Pericardium (tissue), 1 donor: ENCODE results near the genes GPRASP2, BEX3, TCEAL4, SLC25A53, NRK and FRMPD3.

DNA sequence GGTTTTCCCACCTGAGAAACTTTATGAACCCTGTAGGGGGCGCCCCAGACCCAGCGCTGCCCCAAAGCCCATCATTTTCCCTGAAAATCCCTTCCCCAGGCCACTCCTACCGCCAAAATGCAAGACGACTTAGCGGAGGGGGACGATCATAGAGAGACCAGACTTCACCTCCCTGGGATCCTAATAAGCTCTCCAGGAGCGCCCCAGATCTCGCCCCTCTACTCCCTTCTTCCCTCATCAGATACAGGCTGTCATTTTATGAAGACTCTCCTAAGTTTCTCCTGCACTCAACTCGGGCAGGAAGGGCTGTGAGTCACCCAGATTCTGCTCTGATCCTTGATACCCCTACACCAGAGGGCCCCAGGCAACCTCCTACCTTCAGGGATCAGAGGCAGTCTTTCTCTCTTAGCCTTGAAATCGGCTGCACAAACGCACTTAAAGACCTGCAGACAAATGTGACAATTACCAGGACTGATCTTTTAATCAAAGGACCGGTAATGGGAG is 1.4 kb downstream of the BEX5 start:
- RRBS = no CpG with 5 or more reads among the region's 12 CpGs

DNA sequence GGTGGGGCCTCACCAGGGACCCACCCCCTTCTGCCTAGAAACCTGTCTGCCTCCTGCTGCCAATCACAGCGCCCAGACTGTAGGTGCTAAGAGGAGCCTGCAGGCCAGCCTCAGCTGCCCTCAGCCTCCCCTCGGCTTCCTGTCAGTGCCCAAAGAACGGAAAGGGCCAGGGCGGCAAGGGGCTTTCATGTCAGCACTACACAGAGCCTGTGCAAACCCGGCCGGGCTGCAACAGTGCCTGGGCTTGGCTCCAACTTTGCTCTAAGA is 92.5 kb downstream of the NXF2 start:
- RRBS = no CpG with 5 or more reads among the region's 6 CpGs

DNA sequence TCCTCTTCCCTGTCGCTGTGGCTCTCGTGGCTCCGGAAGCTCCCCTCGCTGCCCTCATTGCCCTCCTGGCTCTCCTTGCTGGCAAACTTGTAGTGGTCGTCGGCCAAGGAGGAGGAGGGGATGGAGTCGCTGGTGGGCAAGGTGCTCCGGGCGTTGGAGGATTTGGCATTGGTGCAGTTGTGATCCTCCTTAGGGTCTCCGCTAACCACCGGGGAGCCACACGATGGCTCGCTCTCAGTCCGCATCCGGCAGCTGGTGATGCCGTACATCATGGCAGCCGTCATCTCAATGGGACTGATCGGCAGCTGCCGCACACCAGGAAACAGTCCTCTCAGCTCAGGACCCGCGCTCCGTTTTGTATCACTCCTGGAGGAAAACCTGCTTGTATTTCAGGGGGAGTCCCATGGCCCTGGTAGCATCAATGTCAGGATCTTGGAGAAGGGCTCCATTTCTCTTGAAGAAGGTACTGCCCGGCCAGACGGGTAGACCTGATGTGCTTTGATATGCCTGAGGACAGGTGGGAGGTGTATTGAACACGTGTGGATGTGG is 30.6 kb upstream of the TMSB15A start:
- RRBS = 73% methylated on average over 2 of the region's 25 CpGs

GRCh38 chrX:102711694-102712598 is at the start of gene GPRASP2:
TSS of gene GPRASP2 (plus strand) at chrX:102712448.
- RRBS = 31% methylated on average over 2 of the region's 53 CpGs

GRCh38 chrX:103253573-103254906 is 915 bp downstream of the TCEAL8 start:
- RRBS = no CpG with 5 or more reads among the region's 32 CpGs

DNA sequence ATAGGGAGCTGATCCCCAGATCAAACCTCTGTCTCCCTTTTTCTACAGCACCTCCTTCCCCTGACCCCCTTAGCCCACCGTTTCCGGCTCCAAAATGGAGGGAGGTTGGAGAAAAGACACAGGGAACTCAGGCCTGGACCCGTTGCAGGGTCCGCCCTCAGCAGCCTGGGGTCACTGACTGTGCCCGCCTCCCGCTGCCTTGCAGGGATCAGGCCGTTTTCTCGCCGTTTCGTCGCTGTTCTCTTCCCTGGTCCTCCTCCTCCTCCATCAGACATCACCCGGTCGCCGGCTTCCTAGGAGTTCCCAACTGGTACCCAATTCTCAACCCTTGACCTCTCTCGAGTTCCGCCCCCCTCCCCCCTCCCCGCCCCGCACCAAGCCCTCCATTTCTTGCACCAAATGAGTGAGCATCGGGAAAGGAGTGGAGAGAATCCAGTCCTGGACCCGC is 585 bp downstream of the TCEAL5 start:
- RRBS = no CpG with 5 or more reads among the region's 20 CpGs

DNA sequence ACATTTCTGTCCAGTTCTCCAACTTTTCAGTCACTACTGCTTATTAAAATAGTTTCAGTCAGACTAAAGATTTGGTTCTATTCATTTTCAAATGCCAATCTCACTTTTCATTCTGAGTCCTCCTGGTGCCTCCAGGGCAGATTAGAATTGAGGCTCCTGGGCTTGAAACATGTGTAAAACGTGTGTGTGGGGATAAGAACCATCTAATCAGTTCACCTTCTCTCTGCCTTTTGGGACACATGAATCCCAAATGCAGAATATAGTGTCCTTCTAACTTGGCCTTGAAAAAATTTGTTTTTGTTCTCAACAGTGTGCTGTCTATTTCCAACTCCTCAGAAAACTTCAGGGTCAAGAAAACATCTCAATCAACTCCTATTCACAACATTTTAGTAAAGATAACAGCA is 3.3 kb upstream of the BEX3 start:
- RRBS = no CpG with 5 or more reads among the region's 1 CpG

DNA sequence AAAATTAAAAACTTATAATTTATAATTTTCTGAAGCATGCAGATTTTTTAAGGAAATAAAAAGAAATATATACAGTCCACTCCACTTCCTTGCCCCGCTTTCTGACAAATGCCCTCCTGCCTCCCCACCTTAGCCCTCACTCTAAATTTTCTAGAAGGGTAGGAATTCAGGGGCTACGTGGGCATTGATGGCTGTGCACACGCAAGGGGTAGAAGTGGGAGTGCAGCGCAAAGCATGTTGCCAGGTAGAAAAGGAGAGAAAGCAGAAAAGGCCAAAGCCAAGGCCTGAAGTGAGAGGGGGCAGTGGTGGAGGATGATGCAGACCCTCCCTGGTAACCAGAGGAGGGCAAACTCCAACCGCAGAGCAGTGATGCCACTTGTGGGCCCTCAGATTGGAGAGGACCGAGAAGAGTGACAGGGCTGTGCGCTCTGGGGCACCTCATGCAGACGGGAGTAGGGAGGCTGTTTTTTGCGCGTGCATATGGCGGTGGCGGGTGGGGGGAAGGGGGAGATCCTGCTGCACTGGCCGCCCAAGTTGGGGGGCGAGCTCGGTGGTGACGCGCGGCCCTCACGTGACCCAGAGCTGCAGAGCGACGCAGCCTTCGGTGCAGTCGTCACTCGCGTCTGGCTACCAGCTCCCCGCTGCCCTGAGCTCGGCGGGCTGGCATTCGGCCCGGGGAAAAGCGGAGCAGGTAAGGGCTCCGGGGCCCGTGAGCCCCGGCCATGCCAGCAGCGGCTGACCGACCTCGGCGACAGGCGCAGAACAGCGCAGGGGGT is at the start of gene BEX3:
TSS of gene BEX3 (plus strand) at position 616 of the 776 bp plus-strand sequence.
- RRBS = no CpG with 5 or more reads among the region's 40 CpGs

DNA sequence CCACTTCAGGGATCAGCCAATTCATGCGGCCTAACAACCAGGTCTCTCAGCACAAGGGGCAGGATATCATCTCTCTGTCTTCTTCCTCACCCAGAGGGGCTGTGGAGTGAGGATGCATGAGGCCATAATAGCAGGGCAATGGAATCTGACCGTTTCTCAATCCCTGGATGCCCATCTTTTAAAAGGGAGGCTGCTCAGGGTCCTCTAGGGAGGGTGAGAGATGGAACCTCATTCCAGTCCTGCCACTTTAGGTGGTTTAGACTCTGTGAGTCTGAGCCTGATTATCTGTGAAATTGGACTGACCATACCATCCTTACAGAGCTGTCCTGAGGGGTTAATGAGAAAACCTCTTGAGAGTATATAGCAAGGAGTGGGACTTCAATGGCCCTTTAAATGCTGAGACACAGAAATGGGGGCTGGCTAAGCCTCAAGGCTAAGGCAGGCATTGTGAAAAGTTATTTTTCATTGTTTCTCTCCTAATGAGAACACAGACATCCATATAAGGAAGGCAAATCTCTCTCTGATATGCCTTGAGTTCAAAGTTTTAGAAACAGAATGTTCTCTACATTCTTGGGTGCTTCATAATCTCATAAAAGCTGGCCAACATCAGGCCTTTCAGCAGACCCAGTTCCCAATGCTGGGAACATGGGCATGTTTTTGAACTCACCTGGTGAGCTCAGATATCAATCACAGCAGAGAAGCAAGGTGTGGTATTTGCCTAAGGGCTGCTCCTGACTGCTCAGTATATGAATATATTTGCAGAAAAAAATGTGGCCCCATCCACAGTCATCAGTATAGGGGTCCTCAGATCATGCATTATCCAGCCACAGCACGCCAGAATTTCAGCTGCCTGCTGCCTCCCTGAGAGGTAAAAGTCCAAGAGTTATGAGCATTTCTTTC is 19.3 kb upstream of the RAB40A start:
- RRBS = no CpG with 5 or more reads among the region's 3 CpGs

DNA sequence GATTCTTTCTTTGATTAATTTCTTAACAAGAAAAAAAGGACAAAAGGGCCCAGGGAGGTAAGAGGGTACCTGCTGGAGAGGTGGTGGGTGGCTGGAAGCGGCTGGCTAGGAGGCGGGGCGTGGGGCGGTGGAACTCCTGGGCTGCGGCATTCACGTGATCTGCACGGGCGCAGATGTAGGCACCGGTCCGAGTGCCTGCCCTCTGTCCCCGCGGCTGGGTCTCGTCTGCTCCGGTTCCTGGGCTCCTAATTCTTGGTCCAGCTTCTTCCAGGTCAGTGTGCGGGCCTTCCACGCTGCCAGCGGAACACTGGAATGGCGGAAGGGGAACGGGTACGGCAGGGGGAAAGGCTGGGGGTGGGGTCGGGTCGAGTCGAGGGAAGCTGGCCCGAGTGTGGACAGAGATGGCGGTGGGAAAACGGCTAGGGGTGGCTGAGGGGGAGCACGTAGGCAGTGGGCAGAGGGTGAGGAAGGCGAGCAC is at the start of gene TCEAL4:
TSS of gene TCEAL4 (plus strand) at position 162 of the 478 bp plus-strand sequence.
- RRBS = 25% methylated on average over 6 of the region's 28 CpGs

GRCh38 chrX:103685404-103686297 is 848 bp downstream of the MORF4L2 start:
- RRBS = no CpG with 5 or more reads among the region's 17 CpGs

DNA sequence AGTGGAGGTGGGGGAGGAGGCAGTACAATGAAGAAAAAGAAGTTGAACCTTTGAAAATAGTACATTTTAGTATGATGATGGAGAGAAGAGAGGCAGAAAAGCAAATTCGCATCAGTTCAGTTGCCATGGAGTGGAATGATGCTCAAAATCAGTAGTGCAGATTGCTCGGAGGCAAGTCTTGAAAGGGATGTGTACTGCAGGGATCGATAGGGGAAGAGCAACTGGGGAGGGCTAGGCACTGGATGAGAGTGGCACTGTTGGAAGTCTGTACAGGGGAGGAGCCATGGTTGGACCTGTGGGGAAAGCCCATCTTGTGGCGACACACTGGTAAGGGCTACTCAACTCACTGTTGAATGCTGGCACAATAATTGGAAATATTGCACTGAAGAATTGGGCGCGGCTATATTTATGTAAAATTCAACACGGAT is 1.3 kb downstream of the RAB9B start:
- RRBS = no CpG with 5 or more reads among the region's 7 CpGs

GRCh38 chrX:104156443-104157239 is at the start of gene SLC25A53:
TSS of gene SLC25A53 (minus strand) at chrX:104157009.
- RRBS = no CpG with 5 or more reads among the region's 45 CpGs

- RRBS = no CpG with 5 or more reads among the region's 37 CpGs
These were observed 25.5 kb upstream of the NRK start for GRCh38 chrX:105796546-105797606.

GRCh38 chrX:105822035-105822920 is at the start of gene NRK:
TSS of gene NRK (plus strand) at chrX:105822539.
- RRBS = 18% methylated on average over 14 of the region's 61 CpGs

- RRBS = no CpG with 5 or more reads among the region's 3 CpGs
These were observed 32.9 kb upstream of the RNF128 start for GRCh38 chrX:106693398-106694151.

GRCh38 chrX:107364198-107364748 is 85.2 kb upstream of the FRMPD3 start:
- RRBS = no CpG with 5 or more reads among the region's 30 CpGs

DNA sequence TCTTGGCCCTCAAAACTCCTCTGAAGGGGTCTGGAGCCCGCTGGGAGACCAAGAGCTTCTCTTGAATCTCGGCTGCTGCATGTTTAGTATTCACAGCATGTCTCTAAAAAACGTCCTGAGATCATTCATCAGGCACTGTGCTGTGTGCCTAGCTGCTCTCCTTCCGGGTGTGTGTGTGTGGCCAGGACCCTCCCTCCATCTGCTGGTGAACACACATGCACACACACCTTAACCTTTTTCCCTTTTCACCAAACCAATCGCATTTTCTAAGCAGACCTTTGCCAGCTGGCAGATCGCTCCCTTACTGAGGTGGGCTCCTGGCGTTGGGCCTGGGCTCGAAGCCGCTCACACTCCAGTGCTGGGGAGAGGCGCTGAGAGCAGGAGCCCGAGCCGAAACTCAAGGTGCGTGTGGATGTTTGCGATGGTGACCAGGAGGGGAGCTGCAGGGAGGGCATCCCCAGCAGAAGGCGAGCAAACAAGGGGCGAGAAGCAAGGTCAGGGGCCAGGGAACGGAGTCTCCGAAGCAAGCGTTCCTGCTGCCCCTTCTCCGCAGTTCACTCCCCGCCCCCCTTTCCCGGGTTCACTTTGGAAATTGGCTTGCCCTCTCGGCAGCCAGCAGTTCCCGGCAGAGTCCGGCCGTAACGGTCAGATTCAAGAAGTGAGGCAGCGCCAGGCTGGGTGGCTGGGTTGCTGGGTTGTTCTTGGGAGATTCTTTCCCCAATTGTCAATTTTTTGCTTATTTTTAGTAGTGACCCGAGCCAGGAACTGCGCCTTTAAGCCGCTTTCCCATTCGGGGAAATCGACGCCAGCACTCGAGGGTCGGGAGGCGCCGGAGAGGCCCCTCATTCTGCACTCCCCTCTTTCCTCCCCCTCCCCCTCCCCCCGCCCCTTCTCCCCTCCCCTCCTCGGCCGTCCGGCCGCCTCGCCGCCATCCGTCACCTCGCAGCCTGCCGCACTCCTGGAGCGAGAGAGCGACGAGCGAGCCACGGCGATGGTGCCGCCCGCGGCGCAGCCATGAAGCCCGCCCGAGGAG is at the start of gene FRMPD3:
TSS of gene FRMPD3 (plus strand) at position 955 of the 1,033 bp plus-strand sequence.
- RRBS = 12% methylated on average over 7 of the region's 60 CpGs